A172 (cell line): ENCODE measurements around a stretch of chr17.

DNA sequence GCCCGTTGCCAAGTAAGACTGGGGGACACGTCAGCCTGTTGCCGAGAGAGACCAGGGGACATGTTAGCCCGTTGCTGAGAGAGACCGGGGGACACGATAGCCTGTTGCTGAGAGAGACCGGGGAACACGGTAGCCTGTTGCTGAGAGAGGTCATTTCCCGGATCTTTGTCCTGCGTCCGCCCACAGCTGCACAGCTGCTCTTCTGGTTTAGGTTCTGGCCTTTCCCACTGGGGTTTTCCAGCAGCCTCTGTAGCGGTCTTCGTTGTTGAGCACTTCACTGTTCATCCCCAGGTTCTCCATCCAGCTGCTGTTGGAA lies 43.3 kb downstream of the TBCD start:
- RAMPAGE, long total RNA = no peak

DNA sequence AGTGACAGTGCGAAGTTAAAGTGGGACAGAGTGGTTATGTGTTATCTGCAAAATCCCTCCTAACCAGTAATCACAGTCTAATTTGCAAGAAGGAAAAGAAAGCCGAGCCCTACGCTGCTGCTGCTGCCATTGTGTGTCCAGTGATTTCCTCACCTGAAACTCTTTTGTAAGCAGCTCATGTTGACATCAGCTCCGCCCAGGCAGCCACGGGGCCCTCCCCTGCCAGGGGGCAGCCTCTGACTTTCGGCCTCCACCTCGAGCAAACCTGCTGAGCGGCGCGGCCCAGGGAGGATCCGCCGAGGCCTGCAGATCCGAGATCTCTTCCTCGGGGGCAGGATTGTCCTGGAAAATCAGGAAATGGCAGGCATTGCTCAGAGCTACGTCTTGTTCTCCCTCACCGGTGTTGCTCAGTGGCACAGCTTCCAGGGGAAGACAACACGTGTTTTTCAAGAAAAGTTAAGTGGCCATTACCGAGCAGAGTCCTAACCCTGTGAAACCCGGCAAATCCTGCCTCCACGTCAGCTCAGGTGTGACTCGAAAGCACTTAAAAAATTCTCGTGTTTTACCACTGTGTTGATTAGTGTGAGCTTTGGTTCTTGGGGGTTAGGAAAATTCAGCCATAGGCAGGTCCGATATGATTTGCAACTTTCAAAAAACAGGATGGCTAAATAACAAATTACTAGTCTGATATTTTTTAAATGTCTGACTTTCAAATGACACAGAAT lies 35.7 kb upstream of the ZNF750 start:
- RAMPAGE, long total RNA = no peak

GRCh38 chr17:82913340-82913910 lies 73.6 kb upstream of the ZNF750 start:
- RAMPAGE, long total RNA = no peak

GRCh38 chr17:82941682-82942120 lies 101.9 kb upstream of the ZNF750 start:
- RAMPAGE, long total RNA = no peak

DNA sequence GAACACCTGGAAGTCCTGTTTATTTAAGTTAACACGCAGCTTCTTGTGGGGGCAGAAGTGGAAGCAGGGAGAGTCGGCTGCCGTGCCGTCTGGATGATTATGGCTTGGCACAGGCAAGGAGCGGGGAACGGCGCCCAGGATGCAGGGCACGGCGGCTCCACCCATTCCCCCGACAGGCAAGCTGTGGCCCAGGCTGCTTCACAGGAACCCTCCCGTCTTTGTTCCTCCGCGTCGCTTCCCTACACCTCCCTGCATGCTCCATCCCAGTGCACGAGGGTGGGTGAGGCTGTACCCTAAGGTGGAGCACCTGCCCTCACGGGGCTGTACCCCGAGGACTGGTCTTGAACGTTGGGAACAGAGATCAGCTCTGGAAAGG lies 40.9 kb downstream of the B3GNTL1 start:
- RAMPAGE, long total RNA = no peak

GRCh38 chr17:83054046-83054557 lies 2.5 kb upstream of the B3GNTL1 start:
- RAMPAGE, long total RNA = no peak

GRCh38 chr17:83081678-83082380 lies 2.4 kb downstream of the METRNL start:
- RAMPAGE, long total RNA = no peak

- RAMPAGE, long total RNA = no peak
These were observed 3.7 kb downstream of the METRNL start for GRCh38 chr17:83082681-83084024.

DNA sequence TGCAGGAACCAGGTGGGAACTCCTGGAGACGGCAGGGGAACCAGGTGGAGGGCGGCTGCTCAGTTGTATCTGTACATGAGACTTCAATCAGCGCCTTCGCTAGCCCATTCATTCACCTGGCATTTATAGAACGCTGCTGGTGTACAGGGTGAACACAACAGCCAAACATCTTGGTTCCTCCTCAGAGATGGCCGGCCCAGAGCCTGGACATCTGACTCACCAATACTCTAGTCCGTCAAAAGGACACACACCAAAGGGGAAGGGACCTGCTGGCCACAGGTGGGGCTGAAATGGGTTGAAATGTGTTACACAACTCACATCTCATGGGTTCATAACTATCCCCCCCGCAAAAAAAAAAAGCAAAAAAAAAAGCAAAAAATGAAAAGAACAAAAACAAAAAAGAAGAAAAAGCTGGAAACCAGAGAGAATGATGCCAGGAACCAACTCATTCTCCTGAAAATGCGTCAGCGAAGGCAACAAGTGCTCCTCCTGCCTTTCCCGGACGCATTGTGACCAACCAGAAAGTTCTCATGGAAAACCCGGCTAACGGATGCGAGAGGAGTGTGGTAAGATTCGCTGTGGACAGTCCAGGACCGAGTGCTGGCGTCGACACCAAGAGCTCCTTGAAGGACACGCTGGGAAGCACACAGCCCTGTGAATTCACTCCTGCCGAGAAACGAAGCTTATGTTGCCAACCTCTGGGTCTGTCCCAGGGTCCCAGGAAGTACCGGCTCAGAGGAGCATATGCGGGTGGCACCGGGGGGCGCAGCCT lies 43.3 kb downstream of the METRNL start:
- RAMPAGE, long total RNA = no peak

GRCh38 chr17:83195637-83196442 lies 116.4 kb downstream of the METRNL start:
- RAMPAGE, long total RNA = no peak

- RAMPAGE, long total RNA = no peak
These were observed 119.5 kb downstream of the METRNL start for GRCh38 chr17:83198675-83199446.